Foreskin keratinocyte (primary cell): ENCODE measurements around a stretch of chr17.

DNA sequence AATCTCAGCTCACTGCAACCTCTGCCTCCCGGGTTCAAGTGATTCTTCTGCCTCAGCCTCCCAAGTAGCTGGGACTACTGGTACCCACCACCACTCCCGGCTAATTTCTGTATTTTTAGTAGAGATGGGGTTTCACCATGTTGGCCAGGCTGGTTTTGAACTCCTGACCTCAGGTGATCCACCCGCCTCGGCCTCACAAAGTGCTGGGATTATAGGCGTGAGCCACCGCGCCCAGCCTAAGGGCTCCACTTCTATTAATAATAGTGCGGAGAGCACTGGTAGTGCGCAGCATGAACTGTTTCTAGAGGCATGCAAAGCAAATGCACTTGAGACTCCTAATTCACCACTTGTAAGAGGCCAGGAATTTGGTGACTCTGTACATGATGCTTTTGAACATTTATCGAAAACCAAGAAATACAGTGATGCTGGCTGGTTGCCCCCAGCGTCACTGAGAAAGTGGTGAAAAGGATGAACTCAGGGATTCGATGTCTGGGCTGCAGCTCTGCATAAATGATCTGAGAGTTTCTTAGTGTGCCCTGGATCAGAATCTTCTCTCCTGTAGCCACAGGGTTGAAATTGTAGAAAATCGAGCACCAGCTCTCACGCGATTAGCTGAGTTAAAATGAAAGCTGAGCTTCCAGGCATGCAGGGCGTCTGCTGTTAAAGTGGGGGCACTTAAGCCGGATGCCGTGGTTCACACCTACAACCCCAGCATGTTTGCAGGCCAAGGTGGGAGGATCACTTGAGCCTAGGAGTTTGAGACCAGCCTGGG is 4.6 kb downstream of the RNF213 start:
- RAMPAGE, total RNA: no peak

- RAMPAGE, total RNA: no peak
Observed at GRCh38 chr17:80279780-80280447, 19.3 kb downstream of the RNF213 start.

- RAMPAGE, total RNA: no peak
Observed at GRCh38 chr17:80289433-80290092, 28.9 kb downstream of the RNF213 start.

DNA sequence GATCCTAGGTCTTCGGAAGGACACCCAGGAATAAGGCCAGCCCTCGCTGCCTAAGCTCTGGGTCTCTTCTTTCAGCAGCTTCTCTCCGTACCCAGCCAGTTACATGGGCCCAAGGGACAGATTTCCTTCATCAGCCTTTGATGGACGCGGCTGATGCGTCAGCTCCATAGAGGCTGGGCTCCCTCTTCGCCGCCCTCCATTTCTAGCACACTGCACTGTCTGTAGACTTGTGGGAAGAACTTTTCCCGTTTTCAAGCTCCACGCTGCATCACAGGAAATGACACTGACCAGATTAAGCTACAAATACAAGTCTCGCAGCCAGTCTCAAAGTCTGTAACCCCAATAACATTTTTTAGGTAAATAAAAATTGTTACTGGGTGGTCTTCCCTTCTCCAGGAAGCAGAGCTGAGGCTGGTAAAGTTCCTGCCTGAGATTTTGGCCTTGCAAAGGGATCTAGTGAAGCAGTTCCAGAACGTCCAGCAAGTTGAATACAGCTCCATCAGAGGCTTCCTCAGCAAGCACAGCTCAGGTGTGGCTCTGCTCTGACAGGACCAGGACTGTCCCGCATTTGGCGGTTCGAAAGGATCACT is 30.2 kb upstream of the ENDOV start:
- RAMPAGE, total RNA: no peak

DNA sequence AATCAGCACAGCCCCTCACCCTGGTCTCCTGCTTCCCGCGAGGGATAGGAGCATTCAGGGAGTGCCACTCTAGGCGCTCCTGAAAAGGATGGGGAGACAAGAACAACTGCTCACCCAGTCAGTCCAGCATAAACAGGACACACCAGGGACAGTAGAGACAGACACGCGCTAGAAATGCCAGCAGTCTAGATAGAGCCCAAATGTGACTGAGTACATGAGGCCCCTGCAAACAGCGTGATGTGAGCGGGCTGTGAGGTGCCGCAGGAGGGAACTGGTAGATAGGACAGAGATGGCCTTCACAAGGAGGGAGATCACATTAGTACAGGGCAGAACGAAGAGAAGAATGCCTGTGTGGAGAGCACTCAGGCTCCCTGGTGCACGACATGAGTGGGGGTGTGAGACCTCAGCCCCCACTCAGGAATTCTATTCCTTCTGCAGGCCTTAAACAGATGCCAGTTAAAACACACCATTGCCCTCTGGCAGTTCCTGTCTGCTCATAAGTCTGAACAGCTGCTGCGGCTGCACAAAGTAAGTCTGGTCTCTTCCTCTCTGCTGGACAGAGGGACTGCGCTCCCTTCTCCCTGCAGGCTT is 25.5 kb upstream of the ENDOV start:
- RAMPAGE, total RNA: no peak

- RAMPAGE, total RNA: no peak
Observed at GRCh38 chr17:80456781-80457262, 19.6 kb downstream of the NPTX1 start.

- RAMPAGE, total RNA: no peak
Observed at GRCh38 chr17:80730547-80730862, 185.9 kb downstream of the RPTOR start.

- RAMPAGE, total RNA: no peak
Observed at GRCh38 chr17:80782681-80783429, 208.8 kb upstream of the CHMP6 start.

DNA sequence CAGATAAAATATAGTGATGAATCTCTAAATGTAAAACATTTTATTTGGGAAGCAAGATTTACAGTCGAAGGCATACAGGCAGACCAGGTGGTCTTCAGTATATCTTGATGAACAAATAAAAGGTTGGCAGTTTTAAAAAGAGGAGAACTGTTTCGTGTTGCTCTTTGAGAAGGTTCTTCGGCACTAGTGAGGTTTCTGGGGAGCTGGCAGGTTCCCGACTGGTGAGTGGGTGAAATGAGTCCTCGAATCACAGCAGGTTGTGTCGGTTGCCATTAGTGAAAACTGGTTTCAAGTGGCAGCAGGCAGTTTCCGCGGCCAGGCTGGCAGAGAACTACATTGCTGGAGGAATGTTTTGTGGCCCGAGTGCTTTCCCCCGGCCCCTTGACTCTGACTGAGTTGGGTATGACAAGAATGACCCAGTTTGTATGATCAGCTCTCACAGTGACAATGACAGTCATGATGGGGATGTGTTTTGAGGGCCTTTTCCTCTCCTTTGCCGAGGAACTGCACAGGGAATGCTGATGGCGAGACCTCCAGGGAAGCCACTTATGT is 206.3 kb upstream of the CHMP6 start:
- RAMPAGE, total RNA: no peak

DNA sequence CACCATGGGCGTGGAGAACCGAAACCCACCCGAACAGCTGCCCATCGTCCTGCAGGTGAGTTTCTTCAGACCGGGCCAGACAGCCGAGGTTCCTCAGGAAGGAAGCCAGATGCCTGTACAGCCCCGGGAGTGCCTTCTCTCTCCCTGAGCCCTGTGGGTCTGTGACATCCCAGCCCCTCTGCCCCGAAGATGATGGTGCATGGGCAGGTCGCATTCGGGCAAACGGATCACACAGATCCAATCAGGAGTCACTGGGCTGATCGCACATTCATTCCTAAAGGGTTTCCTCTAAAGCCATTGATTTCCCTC is 145.2 kb upstream of the CHMP6 start:
- RAMPAGE, total RNA: no peak

- RAMPAGE, total RNA: no peak
Observed at GRCh38 chr17:81023457-81023825, 11.5 kb upstream of the BAIAP2 start.

GRCh38 chr17:81025267-81025791 is 9.6 kb upstream of the BAIAP2 start:
- RAMPAGE, total RNA: no peak

DNA sequence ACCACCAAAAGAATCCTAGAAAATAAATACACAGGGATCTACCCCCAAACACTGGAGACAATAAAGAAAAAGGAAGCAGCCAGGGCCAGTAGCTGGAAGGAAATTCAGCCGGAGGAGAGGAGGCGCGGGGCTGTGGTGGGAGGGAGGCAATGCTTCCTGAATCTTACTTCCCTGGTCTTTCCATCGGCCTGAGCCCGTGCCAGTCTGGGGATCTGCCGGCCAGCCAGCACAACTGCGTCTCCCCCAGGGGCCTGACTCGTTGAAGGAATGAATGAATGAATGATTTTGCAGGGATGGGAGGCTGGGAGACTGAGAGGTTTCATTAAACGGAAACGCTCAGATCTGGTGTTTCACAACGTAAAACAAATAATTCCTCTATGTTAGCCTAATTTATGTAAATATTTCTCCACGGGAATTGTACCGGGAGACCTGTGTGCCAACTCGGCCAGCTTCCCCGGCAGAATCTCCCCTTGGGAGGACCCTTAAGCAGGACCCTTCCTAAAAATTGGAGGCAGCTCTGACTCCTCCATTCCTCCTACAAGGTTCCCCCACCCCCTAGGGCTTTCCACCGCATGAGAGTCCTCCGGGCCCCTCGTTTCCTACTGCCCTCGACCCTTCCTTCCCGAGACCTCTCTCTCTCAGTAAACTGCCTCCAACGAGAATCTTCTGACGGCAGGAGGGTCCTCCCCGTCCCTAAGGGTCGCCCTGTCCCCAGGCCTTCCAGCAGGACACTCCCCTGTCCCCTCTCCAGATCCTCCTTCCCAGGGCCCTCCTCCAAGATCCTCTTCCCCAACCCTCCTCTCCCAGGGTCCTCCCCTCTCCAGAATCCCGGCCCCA is 1.2 kb upstream of the BAIAP2 start:
- RAMPAGE, total RNA: no peak

GRCh38 chr17:81064662-81065888 is 30.1 kb downstream of the BAIAP2 start:
- RAMPAGE, total RNA: no peak

GRCh38 chr17:81070752-81071224 is 35.8 kb downstream of the BAIAP2 start:
- RAMPAGE, total RNA: no peak

- RAMPAGE, total RNA: no peak
Observed at GRCh38 chr17:81094577-81095741, 60.0 kb downstream of the BAIAP2 start.

- RAMPAGE, total RNA: no peak
Observed at GRCh38 chr17:81121708-81122415, 43.4 kb upstream of the PVALEF start.

- RAMPAGE, total RNA: no peak
Observed at GRCh38 chr17:81154854-81155190, 10.5 kb upstream of the PVALEF start.

DNA sequence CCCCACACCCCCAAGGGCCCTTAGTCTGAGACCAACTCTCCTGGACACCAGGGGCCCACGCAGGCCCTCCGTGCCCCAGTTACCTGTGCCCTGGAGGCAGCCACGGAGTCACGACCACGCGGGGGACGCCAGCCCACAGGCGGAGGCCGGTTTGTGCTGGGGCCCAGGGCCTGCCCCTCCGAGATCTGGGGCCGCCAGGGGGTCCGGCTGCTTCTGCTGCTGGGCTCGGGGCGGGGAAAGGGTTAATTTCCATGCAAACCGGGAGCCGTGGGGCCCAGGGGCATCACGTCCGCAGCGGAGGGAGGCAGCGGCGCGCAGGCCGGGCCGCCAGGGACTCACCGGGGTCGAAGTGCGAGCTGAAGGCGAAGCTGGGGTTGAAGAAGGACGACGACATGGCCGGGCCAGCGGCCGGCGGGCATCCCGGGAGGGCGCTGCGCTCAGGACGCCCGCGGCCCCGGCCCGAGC is 324 bp downstream of the PVALEF start:
- RAMPAGE, total RNA: no peak

GRCh38 chr17:81192243-81192942 is 26.4 kb upstream of the AATK start:
- RAMPAGE, total RNA: no peak